ENCODE results near the genes TIGD2, SNCA and ATOH1.

DNA sequence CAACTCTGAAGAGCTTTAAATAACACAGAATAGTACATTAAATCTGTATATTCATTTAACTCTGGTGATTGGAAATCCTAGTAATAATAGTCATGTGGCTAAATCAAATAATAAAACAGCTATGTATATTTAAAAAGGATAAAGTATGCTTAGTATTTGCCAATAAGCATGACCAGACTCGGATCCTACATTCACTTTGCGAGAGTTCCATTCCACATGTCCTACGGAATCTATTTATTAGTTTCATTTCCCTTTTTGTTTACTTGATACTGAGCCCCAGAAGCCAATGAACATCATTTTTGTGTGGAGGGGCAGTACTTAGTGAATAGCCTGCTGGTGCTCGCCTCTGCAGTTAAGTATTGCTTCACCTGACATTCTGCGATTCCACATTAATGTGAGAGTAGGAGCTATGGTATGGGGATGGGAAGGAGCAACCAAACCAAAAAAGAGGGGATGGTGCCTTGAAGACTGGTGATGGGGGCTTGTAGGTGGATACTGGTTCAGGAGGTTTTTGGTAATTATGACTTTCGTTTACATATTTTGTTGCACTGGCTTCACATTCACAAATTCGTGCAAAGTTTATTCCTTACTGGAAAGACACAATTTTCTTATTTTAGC, 58.6 kb upstream of the NAP1L5 start:
- RRBS: no CpG with 5 or more reads among the region's 7 CpGs

DNA sequence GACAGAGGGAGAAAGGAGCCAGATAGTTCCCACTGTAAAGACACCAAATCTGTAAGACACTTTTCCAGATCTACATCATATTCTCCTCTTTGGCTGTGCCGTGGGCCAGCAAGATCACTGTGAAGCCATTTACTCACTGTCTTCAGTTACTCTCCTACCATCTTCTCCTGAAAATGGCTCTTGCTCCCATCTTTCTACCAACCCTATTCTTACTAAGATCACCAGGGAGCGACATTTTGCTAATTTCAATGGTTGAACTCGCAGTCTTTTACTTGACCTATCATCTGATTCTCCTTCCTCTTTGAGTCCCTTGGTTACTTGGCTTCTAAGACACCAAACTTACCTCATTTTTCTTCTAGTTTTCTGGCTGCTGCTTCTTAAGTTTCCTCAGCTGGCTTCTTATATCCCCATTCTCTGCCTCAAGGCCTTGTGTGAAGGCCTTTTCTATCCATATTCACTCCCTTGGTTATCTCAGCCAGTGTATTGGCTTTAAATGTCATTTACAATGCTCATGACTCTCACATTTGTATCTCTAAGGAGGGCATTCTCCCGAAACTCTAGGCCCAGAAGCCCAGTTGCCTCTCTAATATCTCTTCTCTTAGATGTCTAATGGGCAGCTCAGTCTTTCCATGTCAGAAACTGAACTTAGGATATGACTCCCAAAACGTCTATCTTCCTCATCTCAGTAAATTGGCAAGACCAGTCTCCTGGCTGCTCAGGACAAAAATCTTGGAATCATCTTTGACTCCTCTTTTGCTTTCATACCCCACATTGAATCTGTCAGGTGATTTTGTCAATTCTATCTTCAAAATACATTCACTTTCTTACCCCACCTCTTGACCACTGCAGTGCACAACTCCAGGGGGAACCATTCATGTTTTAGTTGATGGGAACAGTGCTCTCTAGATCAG, 80.2 kb upstream of the NAP1L5 start:
- RRBS: no CpG with 5 or more reads among the region's 5 CpGs

DNA sequence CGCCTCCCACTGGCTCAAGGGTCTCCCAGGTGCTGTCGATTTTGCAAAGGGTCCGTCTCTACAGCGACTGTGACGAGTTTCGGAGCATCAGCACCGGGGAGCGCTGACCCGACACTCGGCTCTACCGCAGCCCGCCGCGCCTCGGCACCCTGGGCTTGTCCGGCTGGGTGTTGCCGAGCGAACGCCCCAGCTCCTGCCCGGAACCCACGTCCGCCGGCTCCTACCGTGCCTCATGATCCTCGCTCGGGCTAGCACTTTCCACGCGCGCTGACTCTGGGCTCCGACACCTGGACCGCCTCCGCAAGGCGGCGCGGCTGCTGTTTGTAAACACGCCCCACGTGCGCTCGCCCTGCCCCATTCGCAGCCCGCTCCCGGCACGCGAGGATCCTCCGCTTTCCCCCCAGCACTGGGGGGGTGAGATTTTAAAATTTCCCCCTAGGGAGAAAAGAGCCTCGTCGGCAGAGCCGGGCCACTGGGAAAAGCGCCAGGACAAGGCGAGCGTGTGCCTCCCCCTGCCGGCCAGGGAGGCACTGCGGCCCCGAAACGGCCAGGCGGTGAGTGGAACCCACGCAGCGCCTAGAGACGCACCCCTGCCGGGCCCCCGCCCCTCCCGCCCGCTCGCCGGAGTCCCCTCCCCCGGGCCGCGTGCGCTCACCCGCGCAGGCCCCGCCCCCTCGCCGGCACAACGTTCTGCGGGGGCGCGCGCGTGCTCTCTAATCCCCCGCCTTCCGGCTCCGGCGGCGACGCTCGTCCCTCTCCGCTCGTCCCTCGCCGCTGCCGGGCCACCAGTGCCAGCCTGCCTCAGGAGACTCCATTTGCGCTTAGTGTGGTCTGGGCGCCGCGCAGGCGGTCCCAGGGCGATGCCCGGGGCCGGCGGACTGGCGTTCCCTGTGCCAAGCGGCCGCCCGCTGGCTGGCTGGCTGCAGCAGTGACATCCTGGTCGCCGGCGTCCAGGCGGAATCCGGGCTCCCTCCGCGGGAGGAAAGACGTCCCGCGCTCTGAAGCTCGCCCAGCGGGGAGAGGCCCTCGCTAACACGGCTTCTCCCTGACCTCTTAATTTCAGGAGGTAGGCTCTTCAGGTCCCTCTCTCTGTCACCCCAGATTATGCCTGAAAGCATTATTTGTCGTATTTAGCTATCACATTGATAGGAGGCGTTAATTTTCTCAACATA, at the start of gene TIGD2:
TSS of gene TIGD2 (plus strand) at position 716 of the 1,172 bp plus-strand sequence.
- RRBS: 2% methylated on average over 73 of the region's 121 CpGs

- RRBS: no CpG with 5 or more reads among the region's 20 CpGs
Measured at GRCh38 chr4:89248498-89249365, 58.9 kb downstream of the GPRIN3 start.

GRCh38 chr4:89298698-89299924, 8.5 kb downstream of the GPRIN3 start:
- RRBS: no CpG with 5 or more reads among the region's 13 CpGs

DNA sequence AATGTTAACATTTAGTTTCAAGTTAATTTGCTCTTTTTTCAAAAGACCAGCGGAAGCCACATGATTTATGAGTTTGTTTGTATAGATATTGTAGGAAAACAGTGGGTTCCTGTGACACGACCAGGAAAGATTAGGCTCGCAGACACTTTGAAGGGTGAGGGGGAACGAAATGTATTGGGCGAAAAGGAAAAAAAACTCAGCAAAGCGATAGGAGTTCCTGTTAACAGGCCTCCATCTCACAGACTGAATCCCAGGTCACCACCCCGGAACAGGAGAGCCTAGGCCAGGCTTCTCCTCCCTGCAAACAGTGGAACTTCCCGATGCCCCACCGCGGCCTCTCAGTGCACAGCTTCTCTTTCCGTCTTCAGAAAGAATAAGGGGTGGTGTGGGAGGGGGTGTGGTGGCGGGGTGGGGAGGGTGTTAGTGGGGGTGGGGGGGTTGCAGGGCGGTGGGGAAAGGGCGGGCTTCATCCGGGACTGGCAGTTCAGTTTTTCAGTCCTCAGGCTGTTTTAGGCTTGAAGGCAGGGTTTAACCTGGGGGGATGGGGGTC, 181.8 kb upstream of the GPRIN3 start:
- RRBS: no CpG with 5 or more reads among the region's 15 CpGs

GRCh38 chr4:89641035-89641632, 195.8 kb downstream of the SNCA start:
- RRBS: no CpG with 5 or more reads among the region's 18 CpGs

DNA sequence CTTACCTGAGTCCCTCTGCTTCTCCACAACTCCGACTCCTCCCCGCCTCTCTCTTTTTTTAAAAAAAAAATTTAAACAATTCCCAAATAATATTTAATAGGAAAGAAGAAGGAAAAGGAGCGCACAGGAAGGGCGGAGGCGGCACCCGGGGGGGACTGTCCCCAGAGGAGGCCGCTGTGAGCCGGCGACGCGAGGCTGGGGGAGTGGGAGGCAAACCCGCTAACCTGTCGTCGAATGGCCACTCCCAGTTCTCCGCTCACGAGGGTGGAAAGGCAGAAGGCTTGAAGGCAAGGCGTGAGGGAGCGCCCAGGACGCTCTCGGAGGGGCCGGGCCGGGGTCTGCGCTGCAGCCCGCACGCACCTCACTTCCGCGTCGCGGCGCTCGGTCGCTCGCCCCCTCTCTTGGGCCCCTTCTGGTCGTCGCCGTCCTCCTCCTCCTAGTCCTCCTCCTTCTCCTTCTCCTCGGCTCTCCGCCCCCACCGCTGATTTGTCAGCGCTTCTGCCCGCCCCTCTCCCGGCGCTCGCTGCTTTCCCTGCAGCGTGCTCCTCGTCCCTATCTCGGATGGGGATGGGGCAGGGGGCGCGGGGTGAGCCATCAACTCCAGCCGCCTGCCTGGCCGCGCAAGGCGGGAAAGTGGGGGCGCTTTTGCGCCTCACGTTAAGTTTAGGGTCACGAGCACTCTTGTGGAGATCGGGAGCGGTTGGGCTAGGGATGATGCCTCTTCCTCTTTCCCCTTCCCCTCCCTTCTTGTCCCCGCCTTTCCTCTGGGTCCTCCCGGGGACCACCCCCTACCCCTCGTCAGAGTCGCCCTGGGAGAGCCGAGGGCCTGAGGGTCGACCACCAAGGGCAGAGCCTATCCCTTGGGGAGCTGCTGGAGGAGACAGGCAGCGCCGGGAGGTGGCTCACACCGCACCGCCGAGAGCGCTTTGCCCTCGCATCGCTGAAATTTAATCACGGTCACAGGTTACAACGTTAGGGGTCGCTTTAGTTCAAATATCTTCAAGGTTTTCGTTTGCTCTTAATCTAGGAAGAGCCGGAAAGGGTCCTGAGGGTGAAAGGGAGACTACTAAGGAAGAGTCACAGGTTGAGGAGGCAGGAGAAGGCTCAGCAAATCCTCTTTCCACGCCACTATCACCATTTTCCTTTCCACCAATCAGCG, at the start of gene SNCA:
TSS of gene SNCA (minus strand) at position 424 of the 1,159 bp plus-strand sequence.
- RRBS: 3% methylated on average over 5 of the region's 80 CpGs

DNA sequence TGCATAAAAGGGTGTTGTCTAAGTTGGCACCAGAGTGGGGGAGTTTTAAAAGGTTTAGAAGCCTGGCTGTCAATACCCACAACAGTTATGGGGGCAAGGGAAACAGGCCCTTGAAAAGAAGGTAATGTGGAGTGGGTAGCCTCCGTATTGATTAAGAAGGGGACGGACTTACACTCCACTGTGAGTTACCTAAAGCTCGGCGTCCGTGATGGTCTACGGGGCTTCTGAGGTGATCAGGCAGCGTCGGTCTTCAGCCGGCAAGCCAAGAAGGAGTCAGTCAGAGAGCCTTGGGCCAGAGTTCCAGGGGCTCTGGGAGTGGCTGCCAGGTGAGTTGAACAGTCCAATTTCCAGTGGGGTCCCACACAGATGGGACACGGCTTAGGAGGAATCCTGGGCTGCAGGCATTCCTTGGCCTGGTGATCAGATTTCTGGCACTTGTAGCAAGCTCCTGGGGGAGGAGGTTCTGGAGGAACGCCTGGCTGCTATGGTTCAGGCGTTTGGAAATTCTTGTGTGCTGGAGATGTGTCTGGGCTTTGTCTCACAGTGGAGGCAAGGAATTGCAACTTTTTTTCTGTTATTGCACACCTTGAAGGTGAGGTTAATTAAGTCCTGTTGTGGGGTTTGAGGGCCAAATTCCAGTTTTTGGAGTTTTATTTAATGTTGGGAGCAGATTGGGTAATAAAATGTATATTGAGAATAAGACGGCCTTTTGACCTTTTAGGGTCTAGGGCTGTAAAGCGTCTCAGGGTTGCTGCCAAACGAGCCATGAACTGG, 29.1 kb upstream of the GRID2 start:
- RRBS: no CpG with 5 or more reads among the region's 15 CpGs

- RRBS: no CpG with 5 or more reads among the region's 22 CpGs
Measured at GRCh38 chr4:92441969-92442604, 138.3 kb downstream of the GRID2 start.

DNA sequence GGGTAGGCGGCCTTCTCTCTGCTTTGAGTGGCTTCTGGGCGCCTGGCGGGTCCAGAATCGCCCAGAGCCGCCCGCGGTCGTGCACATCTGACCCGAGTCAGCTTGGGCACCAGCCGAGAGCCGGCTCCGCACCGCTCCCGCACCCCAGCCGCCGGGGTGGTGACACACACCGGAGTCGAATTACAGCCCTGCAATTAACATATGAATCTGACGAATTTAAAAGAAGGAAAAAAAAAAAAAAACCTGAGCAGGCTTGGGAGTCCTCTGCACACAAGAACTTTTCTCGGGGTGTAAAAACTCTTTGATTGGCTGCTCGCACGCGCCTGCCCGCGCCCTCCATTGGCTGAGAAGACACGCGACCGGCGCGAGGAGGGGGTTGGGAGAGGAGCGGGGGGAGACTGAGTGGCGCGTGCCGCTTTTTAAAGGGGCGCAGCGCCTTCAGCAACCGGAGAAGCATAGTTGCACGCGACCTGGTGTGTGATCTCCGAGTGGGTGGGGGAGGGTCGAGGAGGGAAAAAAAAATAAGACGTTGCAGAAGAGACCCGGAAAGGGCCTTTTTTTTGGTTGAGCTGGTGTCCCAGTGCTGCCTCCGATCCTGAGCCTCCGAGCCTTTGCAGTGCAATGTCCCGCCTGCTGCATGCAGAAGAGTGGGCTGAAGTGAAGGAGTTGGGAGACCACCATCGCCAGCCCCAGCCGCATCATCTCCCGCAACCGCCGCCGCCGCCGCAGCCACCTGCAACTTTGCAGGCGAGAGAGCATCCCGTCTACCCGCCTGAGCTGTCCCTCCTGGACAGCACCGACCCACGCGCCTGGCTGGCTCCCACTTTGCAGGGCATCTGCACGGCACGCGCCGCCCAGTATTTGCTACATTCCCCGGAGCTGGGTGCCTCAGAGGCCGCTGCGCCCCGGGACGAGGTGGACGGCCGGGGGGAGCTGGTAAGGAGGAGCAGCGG, at the start of gene ATOH1:
TSS of gene ATOH1 (plus strand) at position 448 of the 953 bp plus-strand sequence.
- RRBS: 2% methylated on average over 14 of the region's 72 CpGs

GRCh38 chr4:93876668-93877138, 48.1 kb downstream of the ATOH1 start:
- RRBS: no CpG with 5 or more reads among the region's 1 CpG

DNA sequence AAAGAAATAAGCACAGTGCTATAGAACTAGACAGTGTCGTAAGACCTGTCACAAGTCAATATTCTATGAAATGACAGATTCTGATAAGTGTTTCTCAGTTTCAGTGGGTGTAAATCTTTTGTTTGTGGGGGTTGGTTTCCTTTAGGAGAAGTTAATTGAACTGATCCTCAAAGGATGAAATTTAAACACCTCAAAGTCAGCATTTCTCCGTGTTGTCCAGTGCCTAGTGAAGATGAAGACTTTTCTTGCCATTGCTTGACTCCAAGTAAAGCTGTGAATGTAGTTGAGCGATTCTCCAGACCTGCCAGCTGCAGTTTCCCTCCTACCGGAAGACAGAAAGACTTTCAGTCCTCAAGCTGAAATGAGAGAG, 7.9 kb downstream of the PDLIM5 start:
- RRBS: no CpG with 5 or more reads among the region's 4 CpGs

- RRBS: no CpG with 5 or more reads among the region's 4 CpGs
Measured at GRCh38 chr4:94471698-94472367, 20.1 kb downstream of the PDLIM5 start.

- RRBS: no CpG with 5 or more reads among the region's 29 CpGs
Measured at GRCh38 chr4:94841215-94841892, 83.6 kb downstream of the BMPR1B start.

DNA sequence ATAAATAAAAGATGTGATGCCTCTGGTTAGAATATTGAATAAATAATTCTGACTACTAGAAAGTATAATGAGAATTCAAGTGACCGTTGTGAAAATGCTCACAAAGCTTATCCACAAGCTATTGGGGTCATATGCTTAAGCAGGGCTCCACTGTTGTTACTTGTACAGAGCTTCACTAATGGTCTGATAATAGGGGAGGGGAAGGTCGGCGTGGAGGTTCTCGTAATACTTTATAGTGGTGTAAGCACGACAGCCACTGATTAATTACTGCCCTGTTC, 11.7 kb downstream of the UNC5C start:
- RRBS: no CpG with 5 or more reads among the region's 5 CpGs

DNA sequence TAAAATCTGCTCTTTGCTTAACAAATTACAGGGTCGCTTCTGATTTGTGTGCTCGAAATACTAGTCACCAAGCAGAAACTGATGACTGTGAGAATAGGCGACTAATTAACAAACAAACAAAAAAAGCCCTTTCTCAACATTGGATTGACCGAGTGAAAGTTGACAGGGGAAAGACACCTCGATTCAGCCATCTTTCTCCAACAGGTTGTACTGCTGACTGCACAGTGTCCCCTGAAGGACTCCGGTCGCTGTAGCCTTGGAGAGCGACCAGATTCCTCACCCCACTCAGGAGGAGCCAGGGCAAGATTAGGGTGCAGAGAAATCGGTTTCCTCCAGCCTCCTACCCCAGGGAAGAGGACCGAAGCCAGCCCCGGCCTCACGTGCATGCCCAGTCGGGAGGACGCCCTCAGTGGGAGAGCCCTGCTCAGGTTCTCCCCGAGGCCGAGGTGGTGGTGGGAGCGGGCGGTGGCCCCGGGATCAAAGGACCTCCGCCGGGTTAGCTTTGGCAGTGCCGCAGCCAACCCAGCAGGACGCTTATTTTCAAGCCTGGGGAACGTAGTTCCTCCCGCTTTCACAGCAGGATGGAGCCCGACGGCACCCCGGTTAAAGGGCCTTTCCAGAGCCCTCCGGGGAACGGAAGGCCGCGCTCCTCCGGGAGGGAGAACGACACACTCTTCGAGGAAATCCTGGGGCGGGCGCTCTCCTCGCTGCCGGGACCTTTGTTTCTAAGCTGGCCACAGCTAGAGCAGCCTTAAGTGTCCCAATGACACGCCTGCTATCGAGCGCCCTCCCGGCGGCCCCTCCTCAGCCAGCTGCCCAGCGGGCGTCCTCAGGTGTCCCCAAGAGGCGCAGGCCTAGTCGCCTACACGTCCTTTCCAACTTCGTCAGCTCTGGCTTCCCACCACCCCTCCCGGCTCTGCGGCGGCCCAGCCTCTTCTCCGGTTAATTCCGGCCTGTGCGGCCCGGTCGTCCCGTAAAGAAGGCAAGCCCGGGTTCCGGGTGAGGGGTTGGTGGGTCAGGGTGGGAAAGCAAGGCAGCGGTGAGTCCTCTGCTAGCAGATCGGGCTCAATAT, 848 bp upstream of the RAP1GDS1 start:
- RRBS: 2% methylated on average over 27 of the region's 63 CpGs

DNA sequence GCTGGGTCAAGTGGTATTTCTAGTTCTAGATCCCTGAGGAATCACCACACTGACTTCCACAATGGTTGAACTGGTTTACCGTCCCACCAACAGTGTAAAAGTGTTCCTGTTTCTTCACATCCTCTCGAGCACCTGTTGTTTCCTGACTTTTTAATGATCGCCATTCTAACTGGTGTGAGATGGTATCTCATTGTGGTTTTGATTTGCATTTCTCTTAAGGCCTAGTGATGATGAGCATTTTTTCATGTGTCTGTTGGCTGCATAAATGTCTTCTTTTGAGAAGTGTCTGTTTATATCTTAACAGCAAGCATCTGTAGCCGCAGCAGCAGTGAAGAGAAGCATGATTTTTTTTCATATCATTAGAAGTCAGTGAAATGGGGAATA, 27.4 kb downstream of the RAP1GDS1 start:
- RRBS: no CpG with 5 or more reads among the region's 4 CpGs

Data from aortic smooth muscle cell (primary cell).